Lung (tissue), 4 donors: Measurements from ENCODE around the gene ARL16.

GRCh38 chr17:81651554-81652219, 4.7 kb downstream of the PDE6G start:
- PRO-cap, result no peak
- RAMPAGE, long total RNA, result no peak
- RRBS, result no CpG with 5 or more reads among the region's 28 CpGs

DNA sequence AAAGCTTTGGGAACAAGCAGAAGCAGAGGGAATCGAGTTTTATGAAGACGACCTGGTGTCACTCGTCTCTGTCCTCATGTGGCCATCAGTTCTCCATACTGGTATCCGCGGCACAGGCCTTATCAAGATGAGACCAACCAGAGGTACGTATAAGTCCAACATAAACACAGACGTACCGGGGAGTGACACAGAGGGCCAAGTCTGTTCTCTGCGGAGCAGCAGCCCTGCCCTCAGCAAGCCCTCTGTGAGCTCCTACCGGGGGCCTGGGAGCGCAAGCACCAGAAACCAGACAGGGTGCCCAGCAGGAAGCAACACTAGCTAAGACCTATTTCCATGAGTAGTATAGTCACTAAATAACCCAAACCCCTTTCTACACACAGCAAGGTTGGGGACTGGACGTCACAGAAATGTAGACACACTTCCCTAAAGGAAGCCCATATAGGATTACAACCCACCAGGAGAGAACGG, 1.0 kb downstream of the ARL16 start:
- PRO-cap, result no peak
- RAMPAGE, long total RNA, result no peak
- RRBS, result 54% methylated on average over 2 of the region's 13 CpGs

GRCh38 chr17:81683026-81683894, at the start of gene ARL16:
TSS of gene ARL16 (minus strand) at chr17:81683797.
- PRO-cap, result bidirectional peak, plus-strand start at chr17:81684021, minus-strand start at chr17:81683763
- RAMPAGE, long total RNA, result no peak
- RRBS, result under 1% methylated on average over 28 of the region's 73 CpGs

DNA sequence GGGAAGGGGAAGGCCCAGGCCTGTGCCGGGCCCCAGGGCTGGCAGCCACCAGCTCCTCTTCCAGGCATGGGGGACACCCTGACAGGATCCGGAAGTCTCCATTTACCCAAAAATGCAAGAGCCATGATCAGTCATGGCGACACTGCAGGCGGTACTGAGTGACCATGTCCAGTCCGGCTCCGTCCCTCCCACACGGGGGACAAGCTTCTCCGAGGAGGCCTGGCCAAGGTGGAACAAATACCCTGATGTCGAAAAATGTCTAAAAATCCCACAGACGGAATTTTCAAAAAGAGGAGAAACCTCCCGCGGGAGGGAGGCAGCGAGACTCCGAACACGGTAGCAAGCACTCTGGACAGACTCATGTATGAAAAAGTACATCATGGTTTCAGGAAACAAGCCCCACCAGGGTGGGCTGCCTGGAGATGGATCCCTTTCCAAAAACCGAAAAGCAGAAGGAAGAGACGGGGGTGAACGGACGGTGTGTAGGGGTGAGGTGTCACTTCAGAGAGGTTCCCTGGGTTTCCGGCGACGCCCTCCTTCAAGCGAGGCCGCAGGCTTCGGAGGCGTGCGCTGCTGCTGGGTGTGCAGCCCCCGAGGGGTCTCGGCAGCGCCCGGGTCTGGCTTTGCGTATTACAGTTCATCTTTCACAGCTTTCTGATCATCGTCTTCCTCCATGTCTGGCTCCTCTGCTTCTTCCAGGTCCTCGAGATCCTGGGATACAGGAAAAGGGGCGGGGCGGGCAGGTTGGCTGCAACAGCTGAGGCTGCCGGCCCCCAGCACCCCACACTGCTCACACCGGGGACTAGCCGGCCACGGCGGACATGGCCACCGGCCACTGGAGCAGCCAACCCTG, 8.8 kb upstream of the PPP1R27 start:
- PRO-cap, result no peak
- RAMPAGE, long total RNA, result no peak
- RRBS, result 71% methylated on average over 13 of the region's 42 CpGs

DNA sequence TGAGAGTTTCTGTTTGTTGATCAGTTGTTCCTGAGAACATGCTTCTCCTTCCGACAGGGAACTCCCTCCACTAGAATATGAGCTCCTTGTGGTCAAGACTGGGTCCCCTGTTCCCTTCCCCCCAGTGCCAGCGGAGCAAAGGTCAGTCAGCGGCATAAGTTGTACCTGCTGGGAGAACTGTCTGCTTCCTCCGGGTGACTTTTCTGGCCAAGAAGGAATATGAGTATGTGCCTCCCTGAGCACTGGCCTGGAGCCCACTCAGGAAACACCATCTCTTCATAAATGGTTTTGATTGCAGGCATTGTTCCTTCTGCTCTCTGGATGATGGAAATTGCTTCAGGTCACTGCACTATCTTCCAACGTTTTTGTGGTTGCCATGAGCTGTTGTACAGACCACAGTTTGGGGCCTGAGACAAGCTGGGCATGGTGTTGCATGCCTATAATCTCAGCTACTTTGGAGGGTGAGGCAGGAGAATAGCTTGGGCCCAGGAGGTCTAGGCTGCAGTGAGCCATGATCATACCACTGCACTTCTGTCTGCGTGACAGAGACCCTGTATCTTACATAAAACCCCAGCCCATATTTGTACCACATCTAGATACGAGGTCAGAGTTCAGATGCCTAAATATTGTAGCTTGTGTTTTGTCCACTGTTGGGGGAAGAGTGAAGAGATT, 2.9 kb upstream of the P4HB start:
- PRO-cap, result no peak
- RAMPAGE, long total RNA, result no peak
- RRBS, result no CpG with 5 or more reads among the region's 7 CpGs

- PRO-cap, result bidirectional peak, plus-strand start at chr17:81867114, minus-strand start at chr17:81867077; bidirectional peak, plus-strand start at chr17:81867803, minus-strand start at chr17:81867492
- RAMPAGE, long total RNA, result no peak
- RRBS, result 48% methylated on average over 7 of the region's 29 CpGs
Observed at GRCh38 chr17:81866899-81867920, 3.9 kb downstream of the ARHGDIA start.

GRCh38 chr17:81872795-81873337, 1.7 kb upstream of the ARHGDIA start:
- PRO-cap, result no peak
- RAMPAGE, long total RNA, result no peak
- RRBS, result no CpG with 5 or more reads among the region's 7 CpGs

- PRO-cap, result no peak
- RAMPAGE, long total RNA, result no peak
- RRBS, result no CpG with 5 or more reads among the region's 18 CpGs
Observed at GRCh38 chr17:81906286-81907206, 4.5 kb downstream of the NPB start.

DNA sequence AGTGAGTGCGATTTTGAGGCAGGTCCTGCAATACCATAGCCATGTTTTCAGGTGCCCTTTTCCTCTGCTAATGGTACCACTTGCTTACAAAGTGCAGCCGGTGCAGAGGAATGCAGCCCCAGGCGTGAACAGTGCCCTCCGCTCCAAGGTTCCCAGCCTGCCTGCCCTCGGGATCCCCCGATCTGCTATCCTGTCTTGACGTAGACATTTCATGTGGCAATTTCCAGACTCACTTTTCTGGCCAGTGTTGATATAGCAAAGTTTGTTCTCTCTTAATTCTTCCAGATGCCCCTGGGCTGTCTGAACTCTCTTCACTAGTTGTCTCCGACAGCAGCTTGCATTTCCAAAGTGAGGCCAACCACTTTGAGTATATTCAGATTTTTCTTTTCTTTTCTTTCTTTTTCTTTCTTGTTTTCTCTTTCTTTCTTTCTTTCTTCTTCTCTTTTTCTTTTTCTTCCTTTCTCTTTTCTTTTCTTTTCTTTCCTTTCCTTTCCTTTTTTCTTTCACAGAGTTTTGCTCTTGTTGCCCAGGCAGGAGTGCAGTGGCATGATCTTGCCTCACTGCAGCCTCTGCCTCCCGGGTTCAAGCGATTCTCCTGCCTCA, 5.0 kb downstream of the ASPSCR1 start:
- PRO-cap, result no peak
- RAMPAGE, long total RNA, result no peak
- RRBS, result no CpG with 5 or more reads among the region's 10 CpGs

DNA sequence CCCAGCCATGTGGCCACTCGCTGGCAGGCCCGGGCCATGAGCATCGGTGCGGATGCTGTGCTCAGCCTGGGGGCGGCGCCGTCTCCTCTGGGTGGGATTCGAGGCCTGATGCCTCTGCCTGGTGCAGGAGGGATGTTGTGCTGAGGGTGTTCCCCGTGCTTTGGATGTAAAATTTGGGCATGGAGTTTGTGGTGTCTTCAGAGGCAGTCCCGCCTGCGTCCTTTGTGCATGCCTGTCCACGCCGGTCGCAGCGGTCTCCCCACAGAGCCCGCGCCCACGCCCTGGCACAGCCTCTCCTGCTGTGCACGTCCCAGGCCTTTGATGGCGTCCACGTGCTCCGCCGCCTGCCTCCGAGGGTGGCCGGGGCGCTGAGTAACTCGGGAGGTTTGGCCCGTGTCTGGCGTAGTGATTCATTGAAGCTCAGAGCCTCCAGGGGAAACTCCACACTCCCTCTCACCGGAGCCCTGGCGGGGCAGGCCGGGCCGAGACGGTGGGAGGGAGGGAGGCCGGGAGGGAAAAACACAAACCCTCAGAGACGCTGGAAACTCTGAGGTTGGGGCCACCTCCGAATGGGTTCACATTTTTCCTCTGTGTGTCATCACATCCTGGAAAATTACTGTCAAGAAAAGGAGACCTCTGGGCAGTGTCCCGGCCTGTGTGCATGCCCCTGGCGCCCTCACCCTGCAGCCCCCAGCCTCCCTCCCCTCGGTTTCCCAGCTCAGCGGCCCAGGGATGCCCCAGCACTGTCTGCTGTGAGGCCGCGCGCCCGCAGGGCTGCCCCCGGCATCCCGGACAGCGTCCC, 19.0 kb downstream of the CENPX start:
- PRO-cap, result no peak
- RAMPAGE, long total RNA, result no peak
- RRBS, result 35% methylated on average over 7 of the region's 48 CpGs

DNA sequence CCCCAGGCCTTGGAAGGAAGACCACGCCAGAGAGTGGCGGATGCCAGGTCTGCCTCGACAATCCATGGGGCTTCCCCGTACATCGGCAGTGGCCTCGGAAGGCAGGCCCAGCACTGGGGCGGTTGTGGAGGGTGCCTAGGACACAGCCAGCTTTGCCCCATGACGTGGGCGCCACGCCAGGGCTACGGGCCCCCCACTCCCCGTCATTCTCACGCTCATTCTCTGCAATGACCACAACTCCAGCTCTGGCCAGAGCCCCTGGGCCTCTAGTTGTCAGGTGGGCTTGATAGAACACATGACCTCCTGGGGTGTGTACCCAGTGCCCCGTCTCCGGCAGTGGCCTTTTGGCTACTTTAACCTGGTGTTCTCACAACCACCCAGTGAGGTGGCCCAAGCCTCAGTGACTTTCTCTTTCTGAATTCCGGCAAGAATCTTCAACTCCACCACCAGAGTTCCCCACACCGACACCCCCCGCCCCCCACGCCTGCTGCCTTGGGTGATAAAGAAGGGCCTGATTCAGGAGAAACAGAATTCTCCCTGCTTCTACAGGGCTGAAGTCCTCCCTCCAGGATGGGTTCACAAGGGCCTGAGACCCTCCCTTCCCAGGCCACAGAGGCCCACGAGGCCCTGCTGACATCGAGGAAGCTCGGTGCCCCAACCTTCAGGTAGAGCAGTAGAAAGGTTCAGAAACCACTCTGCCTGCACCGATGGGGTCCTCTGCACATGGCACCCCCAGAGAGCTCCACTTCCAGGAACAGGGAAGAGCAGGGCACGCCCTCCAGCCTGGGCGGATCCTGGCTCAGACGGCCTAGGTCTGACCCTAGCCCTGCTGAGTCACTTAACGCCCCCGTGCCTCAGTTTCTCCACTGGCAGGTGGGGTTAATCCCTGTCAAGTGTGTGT, 1.0 kb downstream of the CENPX start:
- PRO-cap, result no peak
- RAMPAGE, long total RNA, result no peak
- RRBS, result 24% methylated on average over 2 of the region's 28 CpGs

GRCh38 chr17:82039562-82040234, 2.2 kb upstream of the DCXR start:
- PRO-cap, result no peak
- RAMPAGE, long total RNA, result no peak
- RRBS, result no CpG with 5 or more reads among the region's 10 CpGs

- PRO-cap, result no peak
- RAMPAGE, long total RNA, result no peak
- RRBS, result 78% methylated on average over 6 of the region's 34 CpGs
Observed at GRCh38 chr17:82084985-82085544, 13.0 kb downstream of the FASN start.

DNA sequence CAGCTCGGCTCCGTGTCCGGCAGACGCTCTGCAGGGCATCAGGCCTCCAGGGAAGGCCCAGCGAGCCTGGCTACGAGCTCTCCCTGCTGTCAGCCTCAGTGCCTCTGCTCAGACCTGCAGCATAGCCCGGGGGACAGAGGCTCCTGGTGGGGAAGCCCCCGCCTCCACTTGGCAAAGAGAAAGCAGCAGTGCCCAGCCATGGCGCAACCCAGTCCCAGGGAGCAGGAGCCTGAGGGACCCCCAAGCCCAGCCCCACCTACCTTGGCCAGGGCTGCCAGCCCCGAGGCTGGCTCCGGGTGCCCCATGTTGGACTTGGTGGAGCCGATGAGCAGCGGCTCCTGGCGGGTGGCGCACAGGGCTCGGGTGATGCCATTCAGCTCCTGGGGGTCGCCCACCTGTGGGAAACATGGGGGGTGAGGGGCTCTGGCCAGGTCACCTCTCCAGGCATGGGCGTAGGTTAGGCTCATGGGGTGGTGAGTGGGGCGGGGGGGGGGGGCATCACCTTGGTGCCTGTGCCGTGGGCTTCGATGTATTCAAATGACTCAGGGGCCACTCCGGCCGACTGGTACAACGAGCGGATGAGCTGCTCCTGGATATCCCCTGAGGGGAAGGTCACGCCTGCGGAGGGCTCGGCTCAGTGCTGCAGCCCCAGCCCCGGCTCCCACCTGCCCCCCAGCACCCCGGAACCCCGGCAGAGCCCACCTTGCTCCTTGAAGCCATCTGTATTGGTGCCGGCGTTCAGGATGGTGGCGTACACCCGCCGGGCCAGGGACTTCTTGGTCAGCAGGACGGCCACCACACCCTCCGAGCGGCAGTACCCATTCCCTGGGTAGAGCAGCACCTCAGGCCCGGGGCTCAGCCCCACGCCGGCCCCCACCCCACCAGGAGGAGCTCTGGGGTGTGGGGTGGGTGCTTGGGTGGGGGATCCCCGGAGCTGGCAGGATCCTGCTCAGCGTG, 5.6 kb downstream of the FASN start:
- PRO-cap, result no peak
- RAMPAGE, long total RNA, result no peak
- RRBS, result 94% methylated on average over 8 of the region's 44 CpGs

- PRO-cap, result no peak
- RAMPAGE, long total RNA, result no peak
- RRBS, result 74% methylated on average over 3 of the region's 12 CpGs
Observed at GRCh38 chr17:82095598-82096031, 2.4 kb downstream of the FASN start.

DNA sequence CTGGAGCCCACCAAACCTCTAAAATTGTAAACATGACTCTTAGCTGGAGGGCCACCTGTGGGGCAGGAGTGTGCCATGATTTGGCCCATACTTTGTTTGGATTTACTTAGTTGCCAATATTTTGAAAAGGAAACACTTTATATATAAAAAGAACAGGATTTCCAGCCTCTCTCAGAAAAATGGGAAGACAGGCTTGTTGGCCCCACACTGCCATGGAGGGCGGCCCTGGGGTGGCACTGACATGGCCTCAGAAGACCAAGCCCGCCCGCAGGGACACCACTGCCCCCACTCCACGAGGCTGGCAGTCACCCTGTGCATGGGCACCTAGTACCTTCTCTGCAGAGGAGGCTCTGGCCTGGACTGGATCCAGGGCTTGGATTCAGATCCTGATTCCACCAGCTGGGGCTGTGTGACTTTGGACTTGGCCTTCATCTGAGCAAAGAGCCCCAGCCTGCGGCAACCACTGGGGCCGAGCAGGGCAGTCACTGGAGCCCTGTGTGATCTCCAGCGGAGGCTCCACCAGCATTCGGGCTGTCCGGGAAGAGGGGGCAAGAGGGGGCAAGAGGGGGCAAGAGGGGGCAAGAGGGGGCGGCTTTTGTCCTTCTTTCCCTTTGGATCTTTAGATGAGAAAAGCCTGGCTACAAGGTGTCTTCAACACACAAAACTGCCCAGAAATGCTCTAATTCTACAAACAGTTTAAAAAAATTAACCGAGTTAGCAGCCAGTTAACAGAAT, 16.9 kb upstream of the FASN start:
- PRO-cap, result no peak
- RAMPAGE, long total RNA, result no peak
- RRBS, result no CpG with 5 or more reads among the region's 11 CpGs

GRCh38 chr17:82117072-82117432, 19.0 kb upstream of the FASN start:
- PRO-cap, result no peak
- RAMPAGE, long total RNA, result no peak
- RRBS, result no CpG with 5 or more reads among the region's 8 CpGs

- PRO-cap, result no peak
- RAMPAGE, long total RNA, result no peak
- RRBS, result no CpG with 5 or more reads among the region's 12 CpGs
Observed at GRCh38 chr17:82120127-82120578, 22.1 kb upstream of the FASN start.

- PRO-cap, result no peak
- RAMPAGE, long total RNA, result no peak
- RRBS, result no CpG with 5 or more reads among the region's 14 CpGs
Observed at GRCh38 chr17:82127691-82128271, 29.7 kb upstream of the FASN start.

- PRO-cap, result unidirectional peak, plus-strand start at chr17:82133392
- RAMPAGE, long total RNA, result no peak
- RRBS, result no CpG with 5 or more reads among the region's 3 CpGs
Observed at GRCh38 chr17:82133242-82133627, 35.2 kb upstream of the FASN start.